Diencephalon (tissue), 2 donors: ENCODE measurements around a stretch of chr10.

GRCh38 chr10:102764799-102765594 lies 21.2 kb downstream of the WBP1L start:
- RAMPAGE, long total RNA, result no peak

DNA sequence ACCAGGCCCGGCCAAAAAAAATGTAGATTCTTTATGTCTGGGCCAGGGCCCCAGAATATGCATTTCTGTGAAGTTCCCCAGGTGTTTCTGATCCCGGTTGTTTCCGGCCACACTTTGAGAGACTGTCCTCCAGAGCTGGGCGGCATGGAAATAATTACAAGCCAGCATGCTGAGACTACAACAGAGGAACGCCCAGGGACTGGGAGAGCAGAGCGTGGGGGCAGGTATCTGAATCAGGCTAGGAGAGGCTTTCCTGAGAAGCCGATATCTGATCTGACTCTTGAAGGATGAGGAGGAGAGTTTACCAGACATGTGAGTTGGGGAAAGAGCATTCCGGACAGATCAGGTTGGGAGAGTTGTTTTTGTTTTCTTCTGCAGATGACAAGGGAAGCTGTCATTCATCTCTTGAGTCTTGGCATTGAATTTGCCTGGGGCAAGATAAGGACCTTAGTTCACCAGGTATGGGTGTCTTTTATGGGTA lies 35.9 kb downstream of the WBP1L start:
- RAMPAGE, long total RNA, result no peak

DNA sequence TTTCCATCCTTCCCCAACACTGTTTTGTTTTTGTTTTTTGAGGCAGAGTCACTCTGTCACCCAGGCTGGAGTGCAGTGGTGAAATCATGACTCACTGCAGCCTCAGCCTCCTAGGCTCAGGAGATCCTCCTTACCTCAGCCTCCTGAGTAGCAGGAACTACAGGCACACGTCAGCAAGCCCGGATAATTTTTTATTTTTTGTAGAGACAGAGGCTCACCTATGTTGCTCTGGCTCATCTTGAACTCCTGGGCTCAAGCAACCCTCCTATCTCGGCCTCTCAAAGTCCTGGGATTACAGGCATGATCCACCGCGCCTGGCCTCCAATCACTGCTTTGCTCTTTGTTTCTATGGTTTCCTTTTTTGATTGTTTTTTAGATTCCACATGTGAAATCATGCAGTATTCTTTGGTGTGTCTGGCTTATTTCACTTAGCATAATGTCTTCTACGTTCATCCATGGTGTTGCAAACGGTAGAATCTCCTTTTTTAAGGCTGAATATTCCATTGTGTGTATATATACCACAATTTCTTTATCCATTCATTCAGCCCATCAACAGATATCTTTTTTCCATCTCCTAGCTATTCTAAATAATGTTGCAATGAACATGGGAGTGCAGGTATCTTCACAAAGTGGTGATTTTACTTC lies 53.1 kb downstream of the NT5C2 start:
- RAMPAGE, long total RNA, result no peak

DNA sequence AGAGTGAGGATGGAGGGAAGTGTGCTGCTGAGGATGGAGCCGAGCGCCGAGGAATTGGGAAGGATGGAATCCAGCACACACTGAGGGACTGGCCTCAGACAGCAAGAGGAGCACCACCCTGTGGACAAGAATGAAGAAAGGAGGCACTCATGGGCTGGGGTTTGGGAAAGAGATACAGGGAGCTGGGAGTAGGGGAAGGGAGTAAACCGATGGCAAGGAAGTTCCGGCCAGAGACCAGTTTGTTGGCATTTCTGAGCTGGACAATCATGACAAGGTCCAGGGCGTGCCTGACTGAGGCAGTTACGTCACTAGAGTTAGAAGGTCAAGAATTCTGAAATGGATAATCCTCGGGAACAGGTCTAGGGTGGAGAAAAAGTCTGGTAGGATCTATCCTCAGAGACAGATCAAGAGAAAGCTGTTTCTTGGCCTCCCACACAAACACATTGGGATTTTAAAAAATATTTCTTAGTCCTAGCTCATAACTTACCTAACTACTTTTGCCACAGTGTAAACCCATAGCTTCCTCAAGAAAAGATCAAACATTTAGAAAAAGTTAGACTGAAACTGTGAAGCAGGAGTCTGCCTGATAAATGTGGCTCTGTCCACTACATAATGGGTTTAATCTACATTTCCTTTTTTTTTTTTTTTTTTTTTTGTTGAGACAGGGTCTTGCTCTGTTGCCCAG lies 6.7 kb upstream of the RPEL1 start:
- RAMPAGE, long total RNA, result no peak

- RAMPAGE, long total RNA, result no peak
Measured at GRCh38 chr10:103395590-103396345, 507 bp downstream of the ATP5MK start.

DNA sequence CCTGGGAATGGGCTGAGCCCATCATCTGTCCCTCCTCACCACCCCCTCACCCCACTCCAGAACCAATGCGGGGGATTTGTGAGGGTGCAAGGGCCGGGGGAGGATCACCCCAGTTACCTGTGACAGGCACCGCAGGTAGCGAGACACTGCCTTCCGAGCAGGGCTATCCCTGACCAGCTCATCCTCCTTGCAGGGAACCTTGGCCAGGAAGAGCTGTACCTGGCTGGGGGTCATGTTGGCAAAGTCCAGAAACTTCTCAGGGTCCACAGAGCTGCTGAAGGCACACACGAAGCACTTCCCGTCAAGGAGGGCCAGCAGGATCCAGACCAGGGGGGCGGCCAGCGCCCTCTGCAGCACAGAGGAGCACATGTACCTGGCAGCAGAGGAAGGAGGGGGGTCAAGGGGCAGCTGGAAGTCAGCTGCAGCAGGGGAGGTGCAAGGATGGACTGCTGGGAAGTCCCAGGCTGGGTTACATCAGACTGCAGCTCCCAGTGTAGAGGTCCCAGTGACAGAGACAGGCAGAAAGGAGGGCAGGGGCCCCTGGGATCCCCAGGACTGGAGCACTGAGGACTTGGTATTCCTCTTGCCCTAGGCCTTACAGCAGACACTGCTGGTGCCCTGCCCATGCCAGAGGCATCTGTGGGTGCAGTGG lies 2.7 kb downstream of the CALHM3 start:
- RAMPAGE, long total RNA, result no peak

GRCh38 chr10:103551587-103552174 lies 58.2 kb downstream of the NEURL1 start:
- RAMPAGE, long total RNA, result no peak

GRCh38 chr10:103594696-103595876 lies 101.6 kb downstream of the NEURL1 start:
- RAMPAGE, long total RNA, result no peak

DNA sequence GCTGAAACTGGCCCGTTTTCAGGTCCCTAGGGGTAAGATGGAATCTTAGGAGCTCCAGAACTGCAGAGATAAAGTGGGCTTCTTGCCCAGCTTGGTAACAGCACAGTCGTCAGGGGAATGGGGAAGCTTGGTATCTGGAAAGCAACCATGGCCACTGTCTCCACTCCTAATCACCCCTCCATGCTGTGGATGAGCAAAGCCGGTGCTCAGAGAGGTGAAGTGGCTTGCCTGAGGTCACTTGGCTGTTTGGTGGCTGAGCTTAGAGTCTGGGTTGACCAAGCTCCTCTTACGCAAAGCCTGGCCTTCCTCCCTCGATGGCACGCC lies 155.6 kb downstream of the NEURL1 start:
- RAMPAGE, long total RNA, result no peak

DNA sequence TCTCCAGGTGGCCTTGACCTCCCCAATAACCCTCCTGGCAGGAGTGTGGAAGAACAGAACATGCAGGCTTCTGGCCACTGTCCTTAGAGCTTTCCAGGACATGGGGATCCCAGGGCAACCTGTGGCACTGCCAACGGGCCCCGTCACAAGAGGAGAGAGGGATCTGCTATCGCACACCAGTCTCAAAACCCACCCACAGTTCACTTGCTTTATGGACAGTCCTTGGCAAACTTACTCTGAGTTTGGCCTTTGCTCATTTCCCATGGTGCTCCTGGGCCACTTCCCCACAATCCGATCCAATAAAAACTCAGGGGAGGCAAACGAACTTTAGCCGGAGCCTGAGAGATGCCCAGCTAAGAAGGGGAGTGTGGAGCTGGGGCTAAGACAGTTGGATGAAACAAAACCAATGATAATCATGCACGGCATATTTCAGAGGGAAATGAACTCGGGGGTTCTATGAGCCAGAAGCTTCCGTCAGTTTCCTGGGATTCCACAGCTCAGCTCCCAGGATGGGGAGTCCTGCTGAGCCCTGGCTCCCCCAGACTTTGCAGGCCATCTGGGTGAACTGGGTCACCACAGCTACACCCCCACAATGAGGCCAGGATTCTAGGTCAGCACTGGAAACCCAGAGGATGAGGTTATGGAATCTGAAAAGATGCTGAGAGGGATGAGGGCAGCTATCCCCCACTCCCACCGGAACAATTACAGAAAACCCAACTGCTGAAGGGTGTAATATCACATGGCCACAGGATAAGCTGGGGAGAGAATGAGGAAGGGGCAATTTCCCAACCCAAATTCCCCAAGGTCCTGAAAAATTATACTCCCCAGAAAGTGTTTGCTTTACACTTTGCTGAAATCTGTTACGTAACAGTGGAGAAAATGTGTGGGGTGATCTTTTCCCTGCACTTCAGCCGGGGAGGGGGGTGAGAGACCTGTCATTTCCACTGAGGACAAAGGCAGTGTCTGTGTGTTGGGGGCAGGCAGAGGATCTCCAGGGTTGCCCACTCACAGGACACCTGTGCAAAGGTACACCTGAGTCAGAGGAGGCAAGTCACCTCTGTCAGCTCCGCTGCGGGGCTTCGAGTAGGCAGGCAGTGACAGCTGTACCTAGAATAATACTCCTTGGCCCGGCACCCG lies 158.7 kb downstream of the NEURL1 start:
- RAMPAGE, long total RNA, result no peak

DNA sequence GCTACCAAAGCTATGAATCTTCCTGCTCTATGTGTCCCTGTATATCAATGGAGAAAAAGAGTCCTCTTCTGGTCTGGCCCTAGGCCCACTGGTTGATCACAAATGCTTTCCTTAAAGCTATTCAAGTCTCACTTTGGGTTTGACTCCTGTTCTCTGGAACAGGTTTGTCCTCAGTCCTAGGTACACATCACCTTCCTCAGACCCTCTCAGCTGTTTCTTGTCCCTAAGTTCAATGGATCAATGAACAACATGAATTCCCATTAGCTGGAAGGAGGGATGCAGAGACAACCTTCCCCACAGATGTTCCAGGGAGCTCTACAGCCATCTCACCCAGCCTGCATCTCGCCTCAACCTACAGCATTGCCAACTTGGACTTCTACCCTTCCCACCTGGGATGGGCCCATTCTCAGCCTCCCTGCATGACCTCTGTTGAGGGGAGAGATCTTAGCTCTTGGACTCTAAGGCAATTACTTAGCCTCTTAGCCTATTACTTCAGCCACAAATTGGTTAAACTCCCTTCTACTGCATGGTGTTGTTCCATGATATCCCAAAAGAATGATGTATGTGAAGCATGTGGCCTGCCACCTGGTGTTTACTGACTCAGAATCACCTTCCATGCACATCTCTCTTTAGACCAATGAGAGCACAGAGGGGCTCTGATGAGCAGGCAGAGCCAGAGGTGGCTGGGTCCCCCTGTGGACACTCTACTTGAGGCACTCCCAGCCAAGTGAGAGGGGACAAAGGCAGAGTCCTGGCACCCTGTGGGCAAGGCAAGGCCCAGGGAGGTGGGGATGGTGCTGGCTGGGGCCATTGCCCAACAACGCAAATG lies 164.2 kb downstream of the NEURL1 start:
- RAMPAGE, long total RNA, result no peak

DNA sequence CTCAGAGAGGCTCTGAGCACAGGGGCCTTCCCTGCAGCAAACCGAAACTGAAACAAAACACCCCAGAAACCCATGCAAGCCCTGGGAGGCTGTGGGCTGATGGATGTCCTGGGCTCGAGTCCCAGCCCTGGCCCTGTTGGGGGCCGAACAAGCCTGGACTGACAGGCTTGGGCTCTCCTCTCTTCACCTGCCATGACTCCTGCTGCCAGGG lies 166.5 kb downstream of the NEURL1 start:
- RAMPAGE, long total RNA, result no peak

DNA sequence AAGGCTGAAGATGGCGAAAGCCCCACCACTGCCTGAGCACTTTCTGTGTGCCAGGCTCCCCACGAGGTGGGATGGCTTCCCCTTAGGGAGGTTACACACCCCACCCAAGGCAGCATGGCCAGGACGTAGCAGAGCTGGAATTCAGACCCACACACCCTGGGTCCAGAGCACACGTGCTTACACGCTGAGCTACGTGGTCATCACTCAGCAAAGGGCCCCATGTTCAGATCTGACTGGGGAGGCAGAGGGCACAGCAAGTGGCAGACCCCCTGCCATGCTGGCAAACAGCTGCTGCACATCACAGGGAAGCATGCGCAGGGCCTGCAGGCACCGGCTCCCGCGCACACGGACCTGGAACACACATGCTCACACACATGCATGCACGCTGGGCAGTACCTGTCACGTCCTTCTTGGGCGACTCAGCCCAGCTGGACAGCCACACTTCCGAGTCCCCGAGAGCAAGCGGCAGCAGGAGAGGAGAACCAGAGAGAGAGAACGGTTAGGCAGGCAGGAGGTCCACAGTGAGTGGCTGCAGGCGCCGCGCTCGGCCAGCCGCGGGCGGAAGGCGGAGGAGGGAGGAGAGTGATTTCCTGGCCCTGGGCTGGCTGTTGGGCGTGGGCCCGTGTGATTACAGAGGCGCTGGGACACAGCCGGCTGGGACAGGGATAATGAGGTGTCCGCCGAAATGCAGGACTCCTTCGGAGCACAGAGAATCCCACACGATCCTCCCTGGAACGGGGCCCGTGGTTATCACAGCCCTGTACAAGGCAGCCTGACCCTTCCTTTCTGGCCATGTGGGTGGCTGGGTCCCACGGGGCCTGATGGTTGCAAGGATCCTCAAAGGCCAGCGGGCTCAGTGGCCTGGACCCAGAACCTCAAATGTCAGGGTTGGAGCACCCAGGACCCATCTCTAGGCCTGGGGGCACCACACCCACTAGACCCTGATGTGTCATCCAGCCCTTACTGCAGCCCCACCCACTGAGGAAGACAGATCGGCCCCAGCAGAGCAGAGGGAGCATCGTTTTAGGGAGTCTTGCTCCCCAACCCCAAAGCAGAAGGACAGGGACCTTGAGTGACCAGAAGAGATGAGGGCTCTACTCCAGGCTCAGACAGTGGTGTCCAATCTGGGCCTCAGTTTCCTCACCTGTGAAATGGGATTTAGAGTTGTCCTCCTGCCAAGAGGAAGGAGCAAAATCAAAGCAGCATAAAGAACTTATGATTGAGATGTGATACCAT lies 175.1 kb downstream of the NEURL1 start:
- RAMPAGE, long total RNA, result no peak

DNA sequence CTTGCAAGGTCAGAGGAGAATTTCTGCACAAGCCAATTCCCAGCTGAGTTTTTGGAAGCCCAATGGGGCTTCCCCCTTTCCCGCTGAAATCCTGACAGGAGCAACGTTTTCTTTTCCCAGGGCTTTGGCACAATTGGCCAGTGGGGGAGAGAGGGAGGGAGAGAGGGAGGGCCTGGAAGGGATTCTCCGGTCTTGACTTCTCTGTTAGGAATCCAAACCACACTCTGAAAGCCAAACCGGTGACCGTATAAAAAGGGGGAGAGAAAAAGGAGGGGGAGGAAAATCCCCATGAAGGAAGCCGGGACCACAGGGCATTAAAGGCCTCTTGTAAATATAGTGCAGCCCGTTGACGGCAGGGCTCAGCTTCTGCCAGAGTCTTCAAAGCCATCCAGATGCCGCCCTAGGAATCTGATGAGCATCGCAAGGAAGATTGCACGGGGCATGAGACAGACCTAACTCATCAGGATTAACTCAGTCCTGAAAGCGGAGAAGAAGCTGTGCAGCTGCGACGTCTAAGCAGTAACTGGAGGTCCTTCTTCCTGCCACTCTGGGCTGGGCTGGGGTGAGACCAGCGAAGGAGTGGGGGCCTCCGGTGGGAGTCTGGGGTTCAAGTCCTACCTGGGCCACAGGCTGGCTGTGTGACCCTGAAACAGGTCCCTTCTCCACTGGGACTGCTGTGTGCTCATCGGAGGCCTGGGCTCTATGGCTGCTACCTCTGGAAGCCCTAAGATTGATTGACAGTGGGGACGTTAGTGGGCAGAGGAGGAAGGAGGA lies 115.9 kb downstream of the SH3PXD2A start:
- RAMPAGE, long total RNA, result no peak

GRCh38 chr10:103745642-103746267 lies 109.6 kb downstream of the SH3PXD2A start:
- RAMPAGE, long total RNA, result no peak

DNA sequence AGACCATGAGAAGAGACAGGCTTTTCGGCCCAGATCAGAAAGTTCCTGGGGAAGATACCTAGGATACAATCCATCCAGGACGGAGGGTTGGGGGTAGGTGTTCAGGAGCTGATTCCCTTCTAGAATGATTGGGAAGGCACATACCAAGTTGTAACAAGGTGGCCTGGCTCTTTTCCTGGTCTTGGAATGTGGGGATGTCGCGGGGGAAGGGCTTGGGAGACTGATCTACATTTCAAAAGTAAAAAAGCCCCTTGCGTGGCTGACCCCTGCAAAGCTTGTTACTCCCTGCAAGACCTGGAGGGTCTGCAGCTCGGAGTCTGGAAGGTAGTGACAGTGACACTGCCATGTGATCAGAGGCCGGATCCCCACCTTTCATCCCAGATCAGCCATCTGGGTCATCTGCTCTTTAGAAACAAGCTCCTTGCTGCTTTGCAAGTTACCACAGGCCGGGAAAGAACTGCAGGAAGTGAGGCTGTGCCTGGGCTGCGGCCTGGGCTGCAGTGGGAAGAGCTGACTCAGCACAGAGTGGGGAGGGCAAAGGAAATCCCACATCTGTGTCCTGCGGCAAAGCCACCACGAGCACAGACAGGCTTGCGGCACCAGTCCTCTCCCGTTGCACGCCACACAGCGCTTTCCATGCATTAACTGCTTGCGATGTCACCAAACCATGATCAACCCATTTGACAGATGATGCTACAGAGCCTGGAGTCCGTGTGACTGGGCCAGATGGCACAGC lies 97.8 kb downstream of the SH3PXD2A start:
- RAMPAGE, long total RNA, result no peak

GRCh38 chr10:103780182-103780921 lies 75.0 kb downstream of the SH3PXD2A start:
- RAMPAGE, long total RNA, result no peak

GRCh38 chr10:103811892-103812315 lies 43.5 kb downstream of the SH3PXD2A start:
- RAMPAGE, long total RNA, result no peak

GRCh38 chr10:103908807-103909401 lies 9.1 kb downstream of the STN1 start:
- RAMPAGE, long total RNA, result no peak

- RAMPAGE, long total RNA, result no peak
Measured at GRCh38 chr10:104002080-104003417, 35.6 kb downstream of the SLK start.